Penis (tissue), 1 donor: ENCODE data around the genes NR1H2, JOSD2 and ZNF613.

- PRO-cap, result no peak
Observed at GRCh38 chr19:50198723-50199010, 4.8 kb upstream of the MYH14 start.

DNA sequence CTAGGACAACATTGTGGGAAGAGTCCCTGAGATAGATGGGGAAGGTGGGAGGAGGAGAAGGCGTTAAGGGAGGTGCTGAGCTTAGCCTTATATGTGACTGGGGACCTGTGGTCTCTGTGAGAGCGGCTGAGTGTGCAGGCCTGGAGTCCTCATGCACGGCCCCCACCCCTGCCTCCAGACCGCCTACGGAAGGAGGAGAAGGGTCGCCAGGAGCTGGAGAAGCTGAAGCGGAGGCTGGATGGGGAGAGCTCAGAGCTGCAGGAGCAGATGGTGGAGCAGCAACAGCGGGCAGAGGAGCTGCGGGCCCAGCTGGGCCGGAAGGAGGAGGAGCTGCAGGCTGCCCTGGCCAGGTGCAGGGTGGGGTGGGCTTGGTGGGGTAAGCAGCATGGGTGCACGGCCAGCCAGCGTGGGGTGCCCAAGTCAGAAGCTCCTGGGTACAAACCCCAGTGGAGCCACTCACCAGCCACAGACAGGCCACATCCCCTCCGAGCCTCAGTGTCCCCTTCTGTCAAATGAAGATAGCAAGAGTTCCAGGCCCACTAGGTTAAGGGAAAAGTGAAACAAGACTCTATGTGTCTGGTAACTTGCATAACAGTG, 56.7 kb downstream of the KCNC3 start:
- PRO-cap, result no peak

- PRO-cap, result no peak
Observed at GRCh38 chr19:50313946-50314829, 15.0 kb downstream of the KCNC3 start.

GRCh38 chr19:50330312-50331273, 1.4 kb upstream of the KCNC3 start:
- PRO-cap, result no peak

- PRO-cap, result bidirectional peak, plus-strand start at chr19:50376464, minus-strand start at chr19:50376309
Observed at GRCh38 chr19:50375994-50376616, at the start of gene NR1H2. NR1H2 (plus strand) TSS chr19:50376457.

GRCh38 chr19:50485250-50485638, 8.6 kb upstream of the GARIN5A start:
- PRO-cap, result no peak

- PRO-cap, result bidirectional peak, plus-strand start at chr19:50511178, minus-strand start at chr19:50511097; bidirectional peak, plus-strand start at chr19:50511585, minus-strand start at chr19:50511241
Observed at GRCh38 chr19:50510665-50511844, at the start of gene JOSD2. JOSD2 (minus strand) TSS chr19:50511191.

DNA sequence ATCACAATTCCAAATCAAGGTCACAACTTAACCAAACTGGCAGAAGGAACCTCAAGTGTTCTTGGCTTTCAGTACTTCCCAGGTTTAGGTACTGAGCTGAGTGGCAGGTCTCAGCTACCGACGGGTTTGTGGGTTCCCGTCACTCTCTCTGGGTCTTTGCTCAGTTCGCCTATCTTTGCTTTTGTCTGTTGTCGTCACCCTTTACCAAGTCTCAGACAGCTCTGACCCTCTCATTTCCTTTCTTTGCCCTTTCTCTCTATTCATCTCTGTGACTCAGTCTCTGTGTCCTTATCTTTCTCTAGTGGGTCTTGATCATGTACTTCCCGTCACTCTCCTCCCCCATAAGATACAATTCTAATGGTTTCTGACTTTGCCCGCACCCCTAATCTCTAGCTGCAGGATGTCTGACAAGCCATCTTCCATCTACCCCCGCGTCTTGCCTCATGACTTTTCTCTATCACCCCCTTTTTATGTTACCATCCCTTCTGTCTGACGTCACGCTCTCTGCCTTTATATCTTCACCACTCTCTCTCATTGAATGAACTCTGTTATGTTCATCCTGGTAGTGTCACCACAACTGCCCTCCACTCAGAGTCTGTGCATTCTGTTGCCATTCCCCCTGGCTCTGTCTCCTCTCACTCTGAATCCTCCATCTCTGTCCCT, 33.4 kb upstream of the LRRC4B start:
- PRO-cap, result no peak

- PRO-cap, result no peak
Observed at GRCh38 chr19:50605937-50606300, 33.8 kb downstream of the SYT3 start.

GRCh38 chr19:51025480-51026402, 675 bp downstream of the KLK11 start:
- PRO-cap, result unidirectional peak, plus-strand start at chr19:51026045

- PRO-cap, result no peak
Observed at GRCh38 chr19:51136731-51137559, 5.2 kb upstream of the SIGLEC7 start.

DNA sequence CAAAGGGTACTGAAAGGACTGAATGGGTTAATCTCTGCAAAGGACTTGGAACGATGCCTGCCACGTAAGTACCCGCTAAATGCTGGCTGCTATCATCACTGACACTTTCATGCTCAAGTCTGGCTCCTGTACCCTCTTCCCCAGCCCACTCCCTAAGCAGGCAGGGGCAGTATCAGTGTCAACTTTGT, 1.1 kb downstream of the ETFB start:
- PRO-cap, result no peak

DNA sequence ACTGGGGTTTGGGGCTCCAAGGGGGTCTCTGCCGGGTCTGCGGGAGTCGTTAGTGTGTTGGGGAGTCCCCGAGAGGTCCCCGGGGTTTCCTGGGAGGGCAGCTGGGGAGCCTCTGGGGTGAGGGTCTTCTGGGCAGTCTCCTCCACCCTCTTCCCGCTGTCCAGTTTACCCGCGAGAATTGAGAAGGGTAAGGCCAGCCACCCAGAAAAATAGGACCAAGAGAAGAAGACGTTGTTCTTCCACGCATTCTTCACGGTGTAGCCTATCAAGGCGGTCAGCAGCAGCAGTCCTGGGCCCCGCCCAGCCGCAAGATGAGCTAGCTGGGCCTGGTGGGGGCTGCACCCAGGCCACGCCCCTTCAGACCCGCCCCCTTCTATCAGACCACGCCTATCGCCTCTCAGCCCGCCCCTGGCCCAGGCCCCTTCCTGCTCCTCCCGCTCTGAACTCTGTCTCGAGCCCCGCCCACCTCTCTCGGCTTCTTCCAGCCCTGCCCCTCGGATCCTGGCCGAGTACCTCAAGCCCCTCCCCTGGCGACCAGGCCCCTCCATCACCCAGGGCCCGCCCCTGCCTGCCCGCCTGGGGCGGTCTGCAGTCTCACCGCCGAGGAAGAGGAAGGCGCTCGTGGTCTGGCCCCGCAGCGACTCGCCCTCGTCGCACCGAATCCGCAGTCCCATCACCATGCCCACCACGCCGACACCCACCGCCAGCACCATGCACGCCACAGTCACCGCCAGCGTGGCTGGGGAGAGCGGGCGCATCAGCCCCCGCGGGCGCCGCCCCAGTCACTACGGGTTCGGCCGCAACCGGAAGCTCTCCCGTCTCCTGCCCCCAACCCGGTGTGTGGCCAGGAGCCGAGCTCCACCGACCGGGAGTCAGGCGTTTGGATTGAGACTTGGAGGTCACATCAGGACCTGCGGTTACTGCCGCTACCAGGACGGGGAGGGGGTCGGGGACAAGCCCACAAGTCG, 1.2 kb downstream of the CLDND2 start:
- PRO-cap, result bidirectional peak, plus-strand start at position 597 of the sequence, minus-strand start at position 254 of the sequence

DNA sequence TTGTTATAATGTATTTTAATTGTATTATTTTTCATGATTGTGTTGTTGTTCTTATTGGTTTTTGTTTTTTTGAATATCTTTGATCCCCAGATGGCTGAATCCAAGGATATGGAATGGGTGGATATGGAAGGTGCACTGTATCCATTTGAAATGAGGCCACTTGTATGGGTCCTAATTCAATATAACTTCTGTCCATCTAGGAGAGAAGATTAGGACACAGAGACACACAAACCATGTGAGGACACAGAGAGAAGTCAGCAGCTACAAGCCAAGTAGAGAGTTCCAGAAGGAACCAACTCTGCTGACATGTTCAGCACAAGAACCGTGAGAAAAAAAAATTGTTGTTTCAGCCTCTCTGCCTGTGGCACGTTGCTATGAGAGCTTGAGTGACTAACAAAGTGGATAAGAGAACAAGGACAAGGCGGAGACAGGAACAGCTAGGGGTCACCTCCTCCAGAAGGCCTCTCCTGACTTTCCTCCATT, 5.5 kb upstream of the SIGLEC12 start:
- PRO-cap, result no peak

DNA sequence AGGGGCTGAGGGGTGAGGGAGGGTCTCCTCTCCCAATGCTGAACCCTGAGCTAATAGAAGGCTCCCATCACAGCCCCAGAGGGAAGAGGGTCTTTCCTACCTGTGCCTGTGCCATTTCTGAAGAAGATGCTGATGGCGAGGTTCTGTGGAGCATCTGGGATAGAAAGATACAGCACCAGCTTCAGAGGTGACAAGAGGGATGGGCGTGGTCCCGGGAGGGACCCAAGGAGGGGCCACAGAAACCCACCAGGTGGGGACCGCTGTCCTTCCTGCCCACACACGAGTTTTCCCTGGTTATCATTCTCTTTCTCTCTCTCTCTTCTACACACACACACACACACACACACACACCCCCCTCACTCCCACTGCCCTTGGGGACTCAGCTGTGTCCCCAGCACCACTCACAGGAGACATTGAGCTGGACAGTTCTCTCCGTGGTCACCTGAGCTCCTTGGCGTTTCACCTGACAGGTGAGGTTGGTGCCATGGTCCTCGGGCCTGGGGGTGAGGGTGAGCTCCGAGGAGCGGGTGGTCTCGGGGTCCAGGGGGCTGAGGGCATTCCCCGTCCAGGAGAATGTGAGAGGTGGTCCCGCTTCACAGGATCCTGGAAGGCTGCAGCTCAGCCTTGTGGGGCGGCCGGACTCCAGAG, 1.1 kb downstream of the SIGLEC14 start:
- PRO-cap, result no peak

- PRO-cap, result unidirectional peak, minus-strand start at chr19:51690414
Observed at GRCh38 chr19:51690181-51690708, 2.9 kb upstream of the SPACA6 start.

GRCh38 chr19:51735956-51736694, 12.3 kb upstream of the HAS1 start:
- PRO-cap, result no peak

GRCh38 chr19:51797533-51797869, 2.5 kb downstream of the FPR3 start:
- PRO-cap, result no peak

- PRO-cap, result no peak
Observed at GRCh38 chr19:51806826-51807704, 12.1 kb downstream of the FPR3 start.

DNA sequence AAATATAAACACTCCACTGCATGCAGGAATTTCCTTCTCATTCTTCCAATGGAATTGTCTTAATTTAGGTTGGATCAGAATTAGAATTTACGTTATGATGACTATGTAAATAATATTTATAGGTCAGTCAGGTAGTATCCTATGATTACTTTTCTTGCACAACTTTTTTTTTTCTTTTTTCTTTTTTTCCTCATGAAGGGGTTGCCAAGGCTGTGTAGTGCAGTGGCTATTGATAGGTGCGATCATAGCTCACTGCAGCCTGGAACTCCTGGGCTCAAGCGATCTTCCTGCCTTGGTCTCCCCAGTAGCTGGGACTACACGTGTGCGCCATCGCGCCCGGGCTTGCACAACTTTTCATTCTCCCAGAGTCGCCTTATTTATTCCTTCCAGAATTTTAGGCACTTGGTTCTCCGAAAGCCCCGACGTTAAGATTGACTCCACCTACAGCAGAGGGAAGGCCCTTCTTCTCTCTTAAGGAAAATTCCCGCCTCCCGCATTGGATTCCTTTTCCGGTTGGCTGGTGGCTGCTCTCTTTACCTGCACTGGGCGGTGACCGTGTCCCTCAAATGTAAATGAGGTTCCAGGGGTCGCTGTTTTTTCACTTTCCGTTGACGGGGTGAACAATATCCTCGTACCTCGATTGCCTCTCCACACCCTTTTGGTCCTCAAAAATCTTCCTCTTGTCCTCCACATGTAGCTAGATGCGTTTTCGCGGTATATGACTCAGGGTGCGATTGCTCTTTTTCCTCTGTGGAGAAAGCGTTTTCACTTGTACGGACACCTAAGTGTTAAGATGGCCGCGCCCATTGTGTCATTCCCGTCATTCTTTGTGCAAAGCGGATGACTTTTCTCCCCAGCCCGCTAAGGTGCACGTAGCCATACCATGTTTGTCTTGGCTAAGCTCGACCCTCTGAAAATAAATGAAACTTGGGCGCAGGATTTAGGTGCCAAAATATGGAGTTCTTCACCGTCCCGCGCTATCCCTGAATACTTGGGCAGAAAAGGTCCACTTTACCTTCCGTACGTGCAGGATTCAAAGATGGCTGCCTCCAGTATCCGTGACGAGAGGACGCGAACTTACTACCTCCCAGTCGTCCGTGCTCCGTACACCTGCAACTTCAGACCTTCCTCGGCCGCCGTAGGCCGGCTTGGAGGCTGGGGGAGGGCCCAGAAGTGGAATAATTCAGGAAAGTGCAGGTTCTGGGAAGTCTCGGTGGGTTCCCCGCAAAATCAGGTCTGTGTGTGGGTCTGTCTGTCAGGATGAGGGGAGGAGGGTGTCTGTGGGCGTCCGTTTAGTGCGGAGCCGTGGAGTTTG, at the start of gene ZNF613:
ZNF613 (plus strand) TSS at position 1,166 of the 1,315 bp plus-strand sequence.
- PRO-cap, result unidirectional peak, plus-strand start at position 1,153 of the sequence; unidirectional peak, plus-strand start at position 1,181 of the sequence